Cerebral cortex (tissue), 2 donors: ENCODE data around the genes HDAC8, PHKA1, ABCB7, ATP7A, CYLC1 and POF1B.

DNA sequence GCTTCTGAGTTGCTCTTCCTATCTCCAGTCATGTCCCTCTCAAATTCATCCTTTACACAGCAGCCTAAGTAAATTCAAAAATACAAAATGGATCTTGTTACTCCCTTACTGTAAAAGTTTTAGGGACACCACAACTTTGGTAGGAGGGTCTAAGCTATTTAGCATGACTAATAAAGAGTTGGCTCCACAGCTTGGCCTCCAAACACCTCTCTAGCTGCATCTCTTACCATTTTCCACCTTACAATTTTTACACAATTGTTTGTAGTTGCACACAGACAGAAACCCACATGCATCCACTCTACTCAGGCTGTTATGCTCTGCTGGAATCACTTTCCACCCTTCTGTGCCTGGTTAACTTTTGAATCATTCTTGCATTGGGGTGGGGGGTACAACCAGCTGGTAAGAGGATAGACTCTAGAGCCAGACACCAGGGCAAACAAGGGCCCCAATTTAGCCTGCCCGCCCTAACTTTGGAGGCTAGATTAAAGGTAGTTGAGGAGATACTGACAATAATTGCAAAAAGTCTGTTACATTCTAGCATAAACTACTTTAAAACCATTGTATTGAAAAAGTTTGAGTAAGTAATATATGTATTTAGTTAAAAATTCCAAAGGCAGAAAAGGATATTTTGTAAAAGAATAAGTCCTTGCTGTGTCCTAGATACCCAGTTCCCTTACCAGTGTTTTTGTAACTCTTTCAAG is 78.6 kb upstream of the CITED1 start:
- PRO-cap, 2 experiments: no peak in any of the 2 experiments

DNA sequence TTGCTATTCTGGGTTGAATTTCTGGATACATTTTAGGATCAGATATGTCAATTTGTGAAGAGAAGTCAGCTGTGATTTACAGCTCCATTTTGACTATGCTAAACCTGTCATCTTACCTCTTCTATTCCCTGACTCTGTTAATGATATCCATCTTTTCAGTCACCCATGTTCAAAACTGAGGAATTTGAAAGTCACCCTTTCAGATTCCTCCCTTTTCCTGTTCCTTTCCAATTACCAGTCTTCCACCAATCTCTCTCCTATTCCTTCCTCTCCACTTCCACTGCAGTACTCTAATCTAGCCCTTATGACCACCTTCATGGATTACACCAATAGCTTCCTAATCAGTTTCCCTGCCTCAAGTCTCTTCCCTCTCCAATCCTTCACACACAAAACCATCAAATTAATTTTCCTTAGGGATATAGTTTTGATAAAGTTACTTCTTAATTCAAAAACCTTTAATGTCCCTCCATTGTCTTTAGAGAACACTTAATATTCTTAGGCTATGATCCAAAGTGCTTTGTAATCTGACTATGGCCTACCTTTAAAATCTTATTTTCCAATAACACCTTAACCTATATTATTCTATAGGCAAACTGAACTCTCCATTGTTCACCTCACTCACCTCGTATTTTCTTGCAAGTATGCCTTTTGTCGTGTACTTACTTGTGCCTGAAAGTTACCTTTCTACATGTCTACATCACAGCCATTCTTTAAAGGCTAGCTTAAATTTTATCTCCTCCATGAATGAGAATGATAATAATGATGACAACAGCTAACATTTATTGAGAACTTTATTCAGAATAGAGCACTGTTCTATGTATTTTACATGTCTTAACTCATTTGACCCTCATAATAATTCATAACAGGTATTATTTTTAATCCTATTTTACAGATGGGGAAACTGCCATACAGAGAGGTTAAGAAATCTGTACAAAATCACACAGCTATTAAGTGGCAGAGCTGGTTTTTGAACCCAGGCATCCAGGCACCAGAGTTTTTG is 99.7 kb downstream of the HDAC8 start:
- PRO-cap, 2 experiments: no peak in any of the 2 experiments

DNA sequence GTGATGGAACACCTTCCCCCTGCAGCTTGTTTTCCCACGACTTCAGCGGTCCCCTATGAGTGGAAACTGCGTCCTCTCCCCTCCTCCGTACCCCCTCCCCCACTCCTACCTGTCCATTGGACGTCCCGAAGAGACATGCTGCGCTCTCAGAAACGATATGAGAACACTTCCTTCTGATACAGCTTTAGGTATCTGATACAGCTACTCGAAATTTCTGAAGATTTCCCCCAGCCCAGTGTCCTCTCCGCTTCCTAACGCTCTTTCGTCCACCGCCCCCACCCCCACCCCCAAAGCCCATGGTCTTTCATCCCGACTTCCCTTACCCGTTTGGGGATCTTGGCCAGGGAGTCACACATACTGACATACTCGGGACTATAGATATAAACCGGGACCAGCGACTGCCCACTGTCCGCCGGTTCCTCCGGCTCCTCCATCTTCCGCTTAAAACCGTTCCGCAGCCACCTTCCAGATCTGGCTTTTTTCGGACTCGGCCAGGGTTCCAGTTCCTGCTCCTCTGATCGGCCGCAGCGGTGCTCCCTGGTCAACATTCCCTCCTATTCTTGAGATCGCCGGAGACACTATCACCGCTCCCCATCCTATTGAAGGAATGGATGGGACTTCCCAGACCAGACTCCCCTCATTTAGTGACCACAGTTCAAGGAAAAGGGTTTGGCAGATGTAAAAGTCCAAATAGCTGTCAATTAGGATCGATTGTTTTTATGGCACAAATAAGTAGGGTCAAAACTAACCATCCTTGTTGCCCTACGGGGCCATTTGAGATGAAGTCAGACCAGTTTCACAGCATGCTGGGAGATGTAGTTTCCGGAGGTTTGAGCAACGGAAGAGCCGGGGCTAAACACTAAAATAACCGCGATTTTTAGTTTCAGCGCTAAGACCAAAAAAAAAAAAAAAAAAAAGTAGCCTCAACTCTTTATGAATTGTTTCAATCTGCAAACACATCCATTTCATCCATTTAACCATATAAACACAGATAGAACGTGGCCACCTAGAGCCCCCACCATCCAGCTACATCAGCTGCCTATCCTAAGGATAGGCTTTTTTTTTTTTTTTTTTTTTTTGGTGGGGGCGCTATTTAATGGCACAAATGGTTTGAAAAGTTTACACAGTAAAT is at the start of gene HDAC8:
HDAC8 (minus strand) TSS at position 516 of the 1,132 bp plus-strand sequence.
- PRO-cap, 2 experiments: peak in 1 of 2 experiments; most common minus-strand start position 443 of the sequence (in 1)

DNA sequence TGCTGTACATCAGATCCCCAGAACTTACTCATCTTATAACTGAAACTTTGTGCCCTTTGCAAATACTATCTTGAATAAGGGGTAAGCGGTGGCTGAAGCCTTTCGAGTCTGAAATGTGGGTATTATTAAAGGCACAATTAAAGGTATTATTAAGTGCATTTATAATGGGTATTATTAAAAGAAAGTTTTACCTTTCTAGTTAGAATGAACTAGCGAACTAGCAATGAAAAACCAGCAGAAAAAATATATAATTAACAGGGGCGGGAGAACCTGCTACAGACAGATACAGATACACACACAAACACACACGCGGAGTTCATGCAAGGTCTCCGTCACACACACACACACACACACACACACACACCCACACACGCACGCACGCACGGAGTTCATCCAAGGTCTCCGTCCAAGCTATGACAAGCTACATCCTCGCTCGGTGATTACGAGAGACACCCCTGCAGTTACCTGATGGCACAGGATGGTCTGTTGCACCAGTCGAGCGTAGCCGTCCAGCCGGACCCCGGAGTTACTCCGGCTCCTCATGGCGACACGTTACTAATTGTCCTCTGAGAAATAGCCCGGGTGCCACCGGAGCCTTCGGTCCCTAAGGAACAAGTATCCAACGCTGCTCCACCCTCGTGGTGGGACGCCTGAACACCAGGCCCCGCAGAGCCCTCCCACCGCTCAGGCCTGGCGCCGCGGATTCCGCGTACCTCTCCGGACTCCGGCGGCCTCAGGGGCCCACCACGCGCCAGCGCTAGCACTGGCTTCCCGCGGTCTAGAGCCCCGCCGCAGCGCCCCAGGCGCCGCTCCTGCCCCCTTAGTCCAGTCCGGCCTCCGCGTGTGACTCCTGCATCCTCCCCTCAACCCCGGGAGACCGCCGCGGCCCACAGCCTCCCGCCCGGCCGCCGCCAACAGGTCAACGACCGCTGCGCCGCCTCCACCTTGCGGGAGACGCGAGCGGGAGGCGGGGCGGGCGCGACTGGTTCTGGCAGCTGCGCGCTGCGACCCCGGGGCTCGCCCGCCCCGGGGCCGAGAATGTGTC is at the start of gene PHKA1:
PHKA1 (minus strand) TSS at position 969 of the 1,045 bp plus-strand sequence.
- PRO-cap, 2 experiments: peak in 1 of 2 experiments; most common plus-strand start position 953 of the sequence (in 1); most common minus-strand start position 849 of the sequence (in 1)

DNA sequence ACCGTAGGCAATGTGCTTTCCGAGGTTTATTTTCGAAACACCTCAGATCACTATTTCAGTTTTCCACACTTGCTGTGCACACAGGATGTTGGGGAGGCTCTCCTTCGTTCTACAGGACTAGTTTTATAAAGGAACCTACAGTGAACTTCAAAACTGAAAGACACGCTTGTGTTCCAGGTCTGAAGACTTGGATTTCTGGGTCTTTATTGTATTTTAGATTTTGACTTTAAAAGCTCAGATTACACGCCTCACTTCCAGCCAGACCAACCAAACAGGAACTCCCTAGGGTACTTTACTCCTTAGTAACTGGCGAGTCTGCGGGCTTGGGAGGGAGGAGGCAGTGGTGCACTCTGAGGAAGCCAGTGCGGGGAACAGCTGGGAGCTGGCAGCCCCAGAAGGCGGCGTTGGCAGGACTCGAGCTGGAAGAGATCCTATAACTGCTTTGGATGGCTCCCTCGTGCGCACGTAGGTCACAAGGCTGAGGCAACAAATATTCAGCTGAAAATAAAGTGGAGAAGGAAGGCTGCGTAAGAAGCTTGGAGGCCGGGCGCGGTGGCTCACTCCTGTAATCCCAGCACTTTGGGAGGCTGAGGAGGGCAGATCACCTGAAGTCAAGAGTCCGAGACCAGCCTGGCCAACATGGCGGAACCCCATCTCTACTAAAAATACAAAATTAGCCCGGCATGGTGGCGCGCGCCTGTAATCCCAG is 431 bp upstream of the PHKA1 start:
- PRO-cap, 2 experiments: peak in 1 of 2 experiments; most common plus-strand start position 353 of the sequence (in 1); most common minus-strand start position 269 of the sequence (in 1)

GRCh38 chrX:73830841-73831400 is 267.9 kb downstream of the CHIC1 start:
- PRO-cap, 2 experiments: no peak in any of the 2 experiments

DNA sequence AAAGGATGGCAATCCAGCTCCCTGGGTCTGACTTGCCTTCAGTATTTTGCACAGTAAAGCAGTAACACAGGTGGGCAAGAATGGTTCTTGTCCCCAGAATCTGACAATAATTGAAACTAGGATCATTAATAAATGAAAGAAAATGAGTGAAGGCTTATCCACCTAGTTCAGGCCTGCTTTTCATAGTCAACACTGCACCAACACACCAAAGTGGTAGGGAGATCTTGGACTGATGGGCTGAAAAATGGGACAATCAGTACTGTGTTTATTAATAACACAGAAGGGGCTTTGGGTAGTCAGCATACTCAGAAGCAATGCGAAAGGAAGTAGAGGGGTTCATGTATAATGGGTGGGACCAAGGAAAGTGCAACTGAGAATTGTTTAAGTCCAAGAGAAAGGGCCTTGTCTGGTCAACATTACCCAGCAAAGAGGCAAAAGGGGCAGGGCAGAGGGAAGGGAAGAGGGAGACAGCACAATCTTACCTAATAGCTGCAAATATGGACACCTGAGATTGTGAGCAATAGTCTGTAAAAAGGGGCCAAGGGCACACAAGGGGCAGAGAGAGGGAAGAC is 279.5 kb downstream of the CHIC1 start:
- PRO-cap, 2 experiments: no peak in any of the 2 experiments

DNA sequence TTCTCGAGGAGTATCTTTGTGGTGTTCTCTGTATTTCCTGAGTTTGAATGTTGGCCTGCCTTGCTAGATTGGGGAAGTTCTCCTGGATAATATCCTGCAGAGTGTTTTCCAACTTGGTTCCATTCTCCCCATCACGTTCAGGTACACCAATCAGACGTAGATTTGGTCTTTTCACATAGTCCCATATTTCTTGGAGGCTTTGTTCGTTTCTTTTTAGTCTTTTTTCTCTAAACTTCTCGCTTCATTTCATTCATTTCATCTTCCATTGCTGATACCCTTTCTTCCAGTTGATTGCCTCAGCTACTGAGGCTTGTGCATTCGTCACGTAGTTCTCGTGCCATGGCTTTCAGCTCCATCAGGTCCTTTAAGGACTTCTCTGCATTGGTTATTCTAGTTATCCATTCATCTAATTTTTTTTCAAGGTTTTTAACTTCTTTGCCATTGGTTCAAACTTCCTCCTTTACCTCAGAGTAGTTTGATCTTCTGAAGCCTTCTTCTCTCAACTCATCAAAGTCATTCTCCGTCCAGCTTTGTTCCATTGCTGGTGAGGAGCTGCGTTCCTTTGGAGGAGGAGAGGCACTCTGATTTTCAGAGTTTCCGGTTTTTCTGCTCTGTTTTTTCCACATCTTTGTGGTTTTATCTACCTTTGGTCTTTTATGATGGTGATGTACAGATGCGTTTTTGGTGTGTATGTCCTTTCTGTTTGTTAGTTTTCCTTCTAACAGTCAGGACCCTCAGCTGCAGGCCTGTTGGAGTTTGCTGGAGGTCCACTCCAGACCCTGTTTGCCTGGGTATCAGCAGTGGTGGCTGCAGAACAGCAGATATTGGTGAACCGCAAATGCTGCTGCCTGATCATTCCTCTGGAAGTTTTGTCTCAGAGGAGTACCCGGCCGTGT is 204.2 kb upstream of the ZCCHC13 start:
- PRO-cap, 2 experiments: no peak in any of the 2 experiments

GRCh38 chrX:75155827-75156870 is at the start of gene ABCB7:
TSS of gene ABCB7 (minus strand) at chrX:75156283.
- PRO-cap, 2 experiments: peak in 1 of 2 experiments; most common plus-strand start chrX:75156369 (in 1); most common minus-strand start chrX:75156253 (in 1)

DNA sequence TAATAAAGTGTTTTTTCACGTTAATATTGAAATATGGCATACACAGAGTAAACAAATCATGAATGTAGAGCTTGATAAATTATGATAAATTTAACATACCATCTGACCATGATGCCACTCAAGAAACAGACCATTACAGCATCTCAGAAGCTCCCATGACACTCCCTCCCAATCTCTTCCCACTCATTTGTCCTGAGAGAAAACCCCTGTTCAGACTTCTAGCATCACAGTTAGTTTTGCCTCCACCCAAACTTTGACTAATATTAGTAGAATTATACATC is 2.5 kb upstream of the MAGEE2 start:
- PRO-cap, 2 experiments: no peak in any of the 2 experiments

DNA sequence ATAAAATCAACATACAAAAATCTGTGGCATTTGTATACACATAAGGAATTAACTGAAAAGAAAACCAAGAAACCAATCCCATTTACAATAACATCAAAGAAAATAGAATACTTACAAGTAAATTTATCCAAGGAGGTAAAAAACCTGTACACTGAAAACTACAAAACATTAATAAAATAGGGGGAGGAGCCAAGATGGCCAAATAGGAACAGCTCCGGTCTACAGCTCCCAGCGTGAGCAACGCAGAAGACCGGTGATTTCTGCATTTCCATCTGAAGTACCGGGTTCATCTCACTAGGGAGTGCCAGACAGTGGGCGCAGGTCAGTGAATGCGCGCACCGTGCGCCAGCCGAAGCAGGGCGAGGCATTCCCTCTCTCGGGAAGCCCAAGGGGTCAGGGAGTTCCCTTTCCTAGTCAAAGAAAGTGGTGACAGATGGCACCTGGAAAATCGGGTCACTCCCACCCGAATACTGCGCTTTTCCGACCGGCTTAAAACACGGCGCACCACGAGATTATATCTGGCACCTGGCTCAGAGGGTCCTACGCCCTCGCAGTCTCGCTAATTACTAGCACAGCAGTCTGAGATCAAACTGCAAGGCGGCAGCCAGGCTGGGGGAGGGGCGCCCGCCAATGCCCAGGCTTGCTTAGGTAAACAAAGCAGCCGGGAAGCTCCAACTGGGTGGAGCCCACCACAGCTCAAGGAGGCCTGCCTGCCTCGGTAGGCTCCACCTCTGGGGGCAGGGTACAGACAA is 401.0 kb upstream of the FGF16 start:
- PRO-cap, 2 experiments: peak in 1 of 2 experiments; most common minus-strand start position 568 of the sequence (in 1)

DNA sequence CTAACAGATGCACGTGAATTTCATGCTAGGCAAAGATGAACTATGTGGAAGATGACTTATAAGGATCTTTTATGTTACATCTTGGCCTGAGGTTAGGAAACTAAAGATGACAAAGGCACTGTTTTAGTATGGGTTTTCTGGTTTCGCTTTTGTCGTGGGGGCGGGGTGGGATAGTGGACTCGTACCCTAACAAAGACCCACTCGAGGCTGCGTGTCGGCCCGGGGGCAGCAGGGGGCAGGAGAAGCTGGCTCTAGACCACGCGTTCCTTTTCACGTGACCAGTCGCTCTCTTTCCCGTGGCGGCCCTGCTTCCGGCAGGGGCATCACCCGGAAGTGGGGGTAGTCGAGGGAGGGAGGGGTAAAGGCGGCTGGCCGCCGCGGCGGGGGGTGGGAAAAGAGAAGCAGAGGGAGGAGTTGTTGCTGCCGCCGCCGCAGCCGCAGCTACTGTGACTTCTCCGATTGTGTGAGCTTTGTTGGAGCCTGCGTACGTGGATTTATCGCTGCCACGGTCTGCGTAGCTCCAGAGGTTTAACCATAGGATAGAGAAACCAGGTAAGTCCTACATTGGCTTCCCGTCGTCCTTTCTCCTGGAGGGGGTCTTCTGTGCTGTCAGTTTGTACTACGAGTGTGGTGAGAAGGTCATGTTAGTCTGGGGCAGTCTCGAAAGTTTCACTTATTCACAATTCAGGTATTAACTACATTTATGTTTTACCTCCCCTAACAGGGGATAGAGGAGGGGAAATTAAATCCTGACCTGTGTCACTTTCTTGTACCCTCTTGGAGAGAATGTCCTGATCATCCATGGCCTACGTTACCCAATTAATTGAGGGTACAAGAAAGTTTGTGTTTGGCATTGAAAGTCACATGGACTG is at the start of gene ATP7A:
ATP7A (plus strand) TSS at position 410 of the 872 bp plus-strand sequence.
- PRO-cap, 2 experiments: peak in 1 of 2 experiments; most common plus-strand start position 342 of the sequence (in 1); most common minus-strand start position 307 of the sequence (in 1)

GRCh38 chrX:77911501-77911700 is 908 bp downstream of the ATP7A start:
- PRO-cap, 2 experiments: no peak in any of the 2 experiments

GRCh38 chrX:78104532-78105490 is 763 bp downstream of the PGK1 start:
- PRO-cap, 2 experiments: peak in 1 of 2 experiments; most common plus-strand start chrX:78105060 (in 1); most common minus-strand start chrX:78104859 (in 1)

DNA sequence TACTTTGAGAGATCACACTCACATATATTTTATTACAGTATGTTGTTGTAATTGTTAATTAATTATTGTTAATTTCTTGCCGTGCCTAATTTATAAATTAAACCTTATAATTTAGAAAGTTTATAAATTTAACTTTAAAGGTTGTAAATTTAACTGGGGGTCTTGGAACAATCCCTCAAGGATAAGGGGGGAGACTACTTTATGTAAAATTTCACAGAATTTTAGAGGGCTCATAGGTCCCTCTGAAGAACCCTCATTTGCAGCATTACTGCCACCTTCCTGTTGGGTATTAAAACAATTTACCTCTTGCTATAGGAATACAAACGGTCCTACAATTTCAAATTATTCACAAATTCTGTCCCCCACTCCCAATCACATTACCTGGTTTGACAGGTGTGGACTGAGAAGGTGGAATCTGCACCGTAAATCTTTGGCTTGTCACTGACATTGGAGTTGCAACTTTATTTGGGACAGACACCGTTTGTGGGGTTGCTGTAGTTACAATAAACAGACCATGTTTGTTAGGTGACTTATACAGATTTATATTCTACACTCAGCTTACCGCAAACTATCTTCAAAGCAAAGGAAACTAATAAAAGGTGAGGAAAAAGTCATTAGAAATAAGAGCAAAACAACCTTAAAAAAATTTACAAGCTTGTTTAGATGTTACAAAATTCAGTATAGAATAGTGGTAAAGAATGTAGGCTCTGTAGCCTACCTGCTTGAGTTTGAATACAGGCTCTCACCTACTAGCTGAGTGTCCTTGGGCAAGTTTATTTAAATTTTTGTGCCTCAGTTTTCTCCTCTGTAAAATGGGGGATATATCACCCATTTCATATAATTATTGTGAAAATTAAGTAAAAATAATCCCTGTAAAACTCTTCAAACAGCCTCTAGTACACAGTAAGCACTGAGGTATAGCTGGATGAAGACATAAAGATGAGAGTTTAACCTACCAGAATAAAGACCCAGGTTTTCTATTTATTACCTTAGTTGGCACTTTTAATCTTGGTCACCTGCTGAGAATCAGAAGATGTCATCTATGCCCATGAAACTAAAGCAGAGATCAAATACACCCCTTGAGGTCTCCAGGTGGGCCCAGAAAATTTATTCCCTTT is 6.1 kb downstream of the TAF9B start:
- PRO-cap, 2 experiments: no peak in any of the 2 experiments

- PRO-cap, 2 experiments: no peak in any of the 2 experiments
Observed at GRCh38 chrX:78658815-78659156, 342 bp downstream of the RTL3 start.

GRCh38 chrX:79170600-79171130 is 26.2 kb downstream of the GPR174 start:
- PRO-cap, 2 experiments: no peak in any of the 2 experiments

- PRO-cap, 2 experiments: no peak in any of the 2 experiments
Observed at GRCh38 chrX:82535441-82535775, 972.7 kb upstream of the POU3F4 start.

DNA sequence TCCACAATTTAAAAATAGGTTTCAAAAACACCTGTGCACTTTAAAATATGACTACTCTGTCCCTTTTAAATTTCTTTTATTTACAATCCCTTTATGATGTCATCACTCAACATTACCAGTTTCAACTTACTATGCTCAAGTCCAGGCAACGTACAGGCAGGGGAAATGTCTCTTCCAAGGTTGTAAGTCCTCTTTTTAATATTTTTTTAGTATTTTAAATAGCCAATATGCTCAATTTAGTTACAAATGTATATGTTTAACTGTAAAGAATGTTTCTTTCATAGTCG is at the start of gene CYLC1:
CYLC1 (plus strand) TSS at position 129 of the 287 bp plus-strand sequence.
- PRO-cap, 2 experiments: no peak in any of the 2 experiments

- PRO-cap, 2 experiments: no peak in any of the 2 experiments
Observed at GRCh38 chrX:85379215-85379960, at the start of gene POF1B. TSS of gene POF1B (minus strand) at chrX:85379665.